Measurements from ENCODE around the gene KHDRBS1.

DNA sequence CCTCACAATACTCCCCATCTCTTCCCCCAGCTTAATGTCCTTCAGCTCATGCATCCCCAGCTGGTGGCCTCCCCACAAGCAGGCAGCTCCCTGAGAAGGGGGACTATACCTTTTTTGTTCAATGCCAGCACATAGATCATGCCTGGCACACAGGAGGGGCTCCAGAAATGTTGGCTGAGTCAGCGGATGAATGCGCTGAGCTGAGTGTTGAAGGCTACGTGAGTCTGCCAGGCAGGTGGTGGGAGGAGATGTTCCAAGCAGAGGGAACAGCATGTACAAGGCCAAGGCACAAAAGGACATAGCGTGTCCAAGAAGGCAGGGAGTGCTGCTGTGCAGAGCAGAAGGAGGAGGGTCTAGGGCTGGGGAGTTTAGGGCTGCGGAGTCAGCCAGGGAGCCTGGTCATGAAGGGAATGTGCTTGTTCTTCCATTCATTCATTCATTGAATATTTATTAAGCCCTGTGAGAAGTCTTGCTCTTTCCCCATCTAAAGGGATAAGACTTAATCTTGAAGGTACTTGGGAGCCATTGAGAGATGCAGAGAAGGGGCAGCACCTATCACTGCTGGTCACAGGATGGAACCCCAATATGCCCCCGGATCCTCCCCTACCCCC, 31.0 kb upstream of the LAPTM5 start:
- PRO-cap, 7 experiments: no peak in any of the 7 experiments

- PRO-cap, 7 experiments: no peak in any of the 7 experiments
Observed at GRCh38 chr1:30870872-30871926, 37.4 kb downstream of the SDC3 start.

GRCh38 chr1:30887472-30888263, 20.9 kb downstream of the SDC3 start:
- PRO-cap, 7 experiments: no peak in any of the 7 experiments

- PRO-cap, 7 experiments: no peak in any of the 7 experiments
Observed at GRCh38 chr1:30994901-30995450, 70.5 kb downstream of the PUM1 start.

DNA sequence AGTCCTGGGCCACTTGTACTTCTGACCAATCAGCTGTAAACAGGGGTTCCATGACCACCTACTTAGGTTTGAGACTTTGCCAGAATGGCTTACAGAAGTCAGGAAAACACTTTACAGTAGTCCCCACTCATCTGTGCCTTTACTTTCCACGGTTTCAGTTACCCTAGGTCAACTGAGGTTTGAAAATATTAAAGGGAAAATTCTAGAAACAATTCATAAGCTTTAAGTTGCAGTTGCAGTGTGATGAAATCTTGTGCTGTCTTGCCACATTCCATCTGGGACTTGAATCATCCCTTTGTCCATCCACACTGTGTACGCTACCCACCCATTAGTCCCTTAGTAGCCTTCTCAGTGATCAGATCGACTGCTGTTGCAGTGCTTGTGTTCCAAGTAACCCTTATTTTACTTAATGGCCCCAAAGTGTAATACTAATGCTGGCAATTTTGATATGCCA, 30.5 kb downstream of the ZCCHC17 start:
- PRO-cap, 7 experiments: no peak in any of the 7 experiments

DNA sequence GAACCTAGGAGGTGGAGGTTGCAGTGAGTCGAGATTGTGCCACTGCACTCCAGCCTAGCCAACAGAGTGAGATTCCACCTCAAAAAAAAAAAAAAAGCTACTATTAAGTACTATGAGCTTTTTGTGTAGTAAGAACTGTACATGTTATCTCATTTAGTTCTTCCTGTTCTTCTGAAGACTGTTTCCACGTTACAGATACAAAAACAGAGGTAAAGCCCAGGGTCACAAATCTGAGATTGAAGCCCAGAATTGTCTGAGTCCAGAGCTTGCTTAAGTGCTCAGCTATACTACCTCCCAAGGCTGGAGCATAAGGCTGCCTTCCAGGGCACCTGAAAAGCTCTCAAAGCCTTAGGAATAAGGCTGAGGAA, 2.9 kb downstream of the FABP3 start:
- PRO-cap, 7 experiments: no peak in any of the 7 experiments

DNA sequence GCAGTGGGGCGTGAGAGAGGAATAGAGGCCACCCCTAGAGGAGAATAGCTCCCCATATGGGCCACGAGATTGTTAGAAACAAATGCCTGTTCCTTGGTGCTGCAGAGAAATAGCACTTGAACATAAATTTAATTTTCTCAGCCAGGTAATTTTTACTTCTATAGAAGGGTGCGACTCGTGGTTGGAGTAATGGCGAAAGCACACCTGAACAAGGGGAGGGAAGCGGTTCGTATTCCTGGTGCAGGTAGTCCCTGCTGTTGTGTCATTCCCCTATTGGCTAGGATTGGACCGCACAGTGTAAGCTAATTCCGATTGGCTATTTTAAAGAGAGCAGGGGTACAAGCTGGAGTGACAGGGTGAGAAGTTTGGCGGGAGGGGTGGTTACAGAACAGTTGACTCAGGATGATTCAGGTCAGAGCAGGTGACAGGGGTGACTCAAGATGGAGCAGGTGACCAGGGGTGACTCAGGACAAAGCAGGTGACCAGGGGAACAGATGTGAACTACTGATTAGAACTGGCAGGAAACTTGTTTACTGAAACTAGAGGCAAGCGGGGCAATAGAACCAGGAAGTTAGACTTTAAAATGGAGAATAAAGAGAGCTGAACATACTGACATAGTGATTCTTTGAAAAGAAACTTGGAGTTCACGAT, 58.4 kb downstream of the SERINC2 start:
- PRO-cap, 7 experiments: no peak in any of the 7 experiments

GRCh38 chr1:31563987-31564461, 12.3 kb upstream of the TINAGL1 start:
- PRO-cap, 7 experiments: no peak in any of the 7 experiments

GRCh38 chr1:31577178-31578392, 1.3 kb downstream of the TINAGL1 start:
- PRO-cap, 7 experiments: no peak in any of the 7 experiments

DNA sequence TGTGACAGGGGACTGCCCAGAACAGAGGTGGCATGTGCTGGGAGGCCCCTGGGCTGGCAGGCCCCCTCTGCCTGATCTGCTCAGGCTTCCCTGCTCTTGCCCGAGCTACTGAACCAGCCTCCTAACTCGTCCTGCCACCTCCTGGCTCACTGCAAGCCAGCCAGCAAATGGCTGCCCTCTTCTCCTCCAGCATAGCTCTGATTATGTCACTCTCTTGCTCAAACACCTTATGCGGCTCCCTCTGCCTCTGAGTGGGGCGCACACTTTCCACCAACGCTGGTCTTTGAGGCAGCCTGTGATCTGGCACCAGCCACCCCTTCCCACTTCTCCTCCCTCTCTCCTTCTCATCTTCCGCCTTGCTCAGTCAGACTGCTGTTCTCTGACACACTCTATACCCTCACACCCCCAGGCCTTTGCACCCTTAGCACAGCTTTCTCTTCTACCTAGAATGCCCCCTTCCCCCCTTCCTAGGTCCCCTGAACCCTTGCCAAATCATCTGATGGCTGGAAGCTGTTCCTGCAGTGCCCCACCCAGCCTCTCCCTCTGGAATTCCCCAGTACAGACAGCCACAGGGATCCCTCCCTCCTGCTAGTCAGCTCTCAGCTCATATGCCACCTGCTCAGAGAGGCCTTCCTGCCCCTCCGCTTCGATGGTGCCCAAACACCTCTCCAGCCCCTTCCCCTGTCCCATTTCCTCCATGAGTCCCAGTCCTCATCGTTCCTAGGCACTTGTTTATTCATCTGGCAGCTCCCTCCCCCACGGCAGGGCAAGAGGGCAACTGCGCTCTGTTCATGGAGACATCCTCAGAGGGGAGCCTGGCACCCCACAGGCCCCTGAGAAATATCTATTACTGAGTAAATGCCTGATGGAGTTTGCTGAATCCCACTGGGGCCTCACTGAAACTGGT, 21.7 kb upstream of the PEF1 start:
- PRO-cap, 7 experiments: no peak in any of the 7 experiments

- PRO-cap, 7 experiments: no peak in any of the 7 experiments
Observed at GRCh38 chr1:31695780-31696662, 7.8 kb downstream of the COL16A1 start.

DNA sequence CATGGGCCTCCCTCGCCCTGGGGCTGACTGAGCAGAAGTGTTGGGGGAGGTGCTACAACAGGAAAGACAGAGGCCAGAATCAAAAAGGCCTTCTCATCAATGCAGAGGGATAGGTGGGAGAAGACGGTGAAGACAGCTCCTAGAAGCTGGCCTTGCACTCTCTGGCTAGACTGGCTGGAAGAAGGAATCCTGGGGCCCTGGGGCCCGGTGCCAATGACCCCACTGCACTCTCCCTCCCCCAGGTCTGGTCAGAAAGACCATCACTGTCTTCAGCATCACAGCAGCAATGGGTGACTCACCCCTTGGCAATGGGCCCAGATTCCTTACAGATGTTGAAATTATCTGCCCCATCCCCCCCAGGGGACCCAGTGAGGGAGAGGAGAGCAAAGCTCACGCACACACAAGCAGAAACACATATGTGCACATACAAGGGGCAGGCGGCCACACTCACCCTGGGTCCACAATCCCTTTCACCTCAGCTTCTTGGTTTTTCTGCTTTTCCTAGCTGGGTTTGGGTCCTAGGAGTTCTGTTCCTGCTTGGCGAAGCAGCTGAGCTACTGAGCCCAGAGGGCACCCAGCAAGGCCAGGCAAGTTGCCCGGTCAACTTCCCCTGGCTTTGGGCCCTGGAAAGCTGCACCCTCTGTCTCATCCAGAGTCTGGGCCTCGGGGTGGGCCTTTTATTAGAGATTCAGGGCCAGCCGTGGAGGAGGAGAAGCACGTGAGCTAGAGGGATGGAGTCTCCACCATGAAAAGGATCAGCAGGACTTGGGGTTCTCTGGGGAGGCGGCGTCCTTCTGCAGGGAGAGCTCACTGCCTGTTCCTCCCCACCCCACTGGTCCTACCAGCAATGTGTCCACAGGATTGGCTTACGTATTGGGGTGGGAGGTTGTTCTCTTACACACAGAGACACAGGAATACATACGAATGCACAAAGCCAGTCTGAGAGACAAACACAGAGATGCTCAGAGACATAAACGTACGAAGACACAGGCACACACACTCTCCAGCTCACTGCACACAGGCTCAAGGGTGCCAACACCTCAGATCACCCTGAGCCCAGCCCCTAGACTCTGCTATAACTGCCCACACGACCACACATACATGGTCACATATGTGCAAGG, 2.5 kb downstream of the COL16A1 start:
- PRO-cap, 7 experiments: no peak in any of the 7 experiments

- PRO-cap, 7 experiments: no peak in any of the 7 experiments
Observed at GRCh38 chr1:31712490-31713203, 8.8 kb upstream of the COL16A1 start.

DNA sequence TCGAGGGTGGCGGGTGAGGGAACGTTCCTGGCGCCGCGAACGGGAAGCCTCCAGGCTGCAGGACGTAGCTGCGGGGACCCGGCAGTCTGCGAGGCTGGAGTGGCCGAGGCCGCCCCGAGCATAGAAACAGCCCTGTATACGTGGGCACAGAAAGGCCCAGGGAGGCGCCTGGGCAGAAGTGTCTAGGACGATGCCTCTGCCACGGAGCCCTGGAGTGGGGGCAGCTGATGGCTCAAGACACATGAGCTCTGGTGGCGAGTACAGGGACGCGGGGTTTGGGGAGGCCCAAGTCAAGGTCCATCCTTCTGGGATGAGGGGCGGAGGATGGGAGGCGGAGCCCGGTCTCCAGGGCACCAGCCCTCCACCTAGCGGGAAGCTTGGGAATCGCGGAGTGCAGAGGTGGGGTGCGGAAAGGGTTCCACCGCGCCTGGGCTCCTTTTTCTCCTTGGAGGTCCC, 11.7 kb upstream of the COL16A1 start:
- PRO-cap, 7 experiments: no peak in any of the 7 experiments

GRCh38 chr1:31848674-31849177, 32.9 kb upstream of the SPOCD1 start:
- PRO-cap, 7 experiments: peak in 3 of 7 experiments; most common plus-strand start chr1:31848880 (in 2)

GRCh38 chr1:31888980-31889763, 49.0 kb downstream of the PTP4A2 start:
- PRO-cap, 7 experiments: peak in 7 of 7 experiments; most common plus-strand start chr1:31889414 (in 5); most common minus-strand start chr1:31889309 (in 5)

GRCh38 chr1:31905059-31905705, 33.0 kb downstream of the PTP4A2 start:
- PRO-cap, 7 experiments: peak in 2 of 7 experiments; most common minus-strand start chr1:31905347 (in 1)

- PRO-cap, 7 experiments: no peak in any of the 7 experiments
Observed at GRCh38 chr1:31914470-31915700, 23.3 kb downstream of the PTP4A2 start.

DNA sequence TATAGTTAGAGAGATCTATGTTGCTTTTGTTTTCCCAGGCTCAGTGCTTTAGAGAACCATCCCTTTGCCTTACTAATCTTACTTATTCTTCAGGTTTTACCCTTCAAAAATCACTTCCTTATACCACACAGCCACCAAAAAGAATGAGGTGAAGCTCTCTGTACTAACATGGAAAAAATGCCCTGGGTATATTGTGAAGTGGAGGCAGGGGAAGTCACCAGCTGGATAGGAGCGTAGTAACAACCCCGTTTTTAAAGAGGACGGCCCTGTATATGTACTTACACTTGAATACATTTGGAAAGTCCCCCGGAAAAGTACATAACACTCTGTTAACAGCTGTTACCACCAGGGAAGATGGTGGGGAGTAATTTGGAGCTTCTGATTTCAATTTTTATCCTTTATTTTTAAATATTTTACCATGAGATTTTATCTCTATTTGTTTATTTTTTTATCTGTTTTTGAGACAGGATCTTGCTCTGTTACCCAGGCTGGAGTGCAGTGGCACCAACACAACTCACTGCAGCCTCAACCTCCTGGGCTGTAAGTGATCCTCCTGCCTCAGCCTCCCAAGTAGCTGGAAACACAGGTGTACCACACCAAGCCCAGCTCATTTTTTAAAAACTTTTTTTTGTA, 28.2 kb upstream of the KHDRBS1 start:
- PRO-cap, 7 experiments: peak in 2 of 7 experiments; most common plus-strand start position 354 of the sequence (in 1); most common minus-strand start position 244 of the sequence (in 2)

DNA sequence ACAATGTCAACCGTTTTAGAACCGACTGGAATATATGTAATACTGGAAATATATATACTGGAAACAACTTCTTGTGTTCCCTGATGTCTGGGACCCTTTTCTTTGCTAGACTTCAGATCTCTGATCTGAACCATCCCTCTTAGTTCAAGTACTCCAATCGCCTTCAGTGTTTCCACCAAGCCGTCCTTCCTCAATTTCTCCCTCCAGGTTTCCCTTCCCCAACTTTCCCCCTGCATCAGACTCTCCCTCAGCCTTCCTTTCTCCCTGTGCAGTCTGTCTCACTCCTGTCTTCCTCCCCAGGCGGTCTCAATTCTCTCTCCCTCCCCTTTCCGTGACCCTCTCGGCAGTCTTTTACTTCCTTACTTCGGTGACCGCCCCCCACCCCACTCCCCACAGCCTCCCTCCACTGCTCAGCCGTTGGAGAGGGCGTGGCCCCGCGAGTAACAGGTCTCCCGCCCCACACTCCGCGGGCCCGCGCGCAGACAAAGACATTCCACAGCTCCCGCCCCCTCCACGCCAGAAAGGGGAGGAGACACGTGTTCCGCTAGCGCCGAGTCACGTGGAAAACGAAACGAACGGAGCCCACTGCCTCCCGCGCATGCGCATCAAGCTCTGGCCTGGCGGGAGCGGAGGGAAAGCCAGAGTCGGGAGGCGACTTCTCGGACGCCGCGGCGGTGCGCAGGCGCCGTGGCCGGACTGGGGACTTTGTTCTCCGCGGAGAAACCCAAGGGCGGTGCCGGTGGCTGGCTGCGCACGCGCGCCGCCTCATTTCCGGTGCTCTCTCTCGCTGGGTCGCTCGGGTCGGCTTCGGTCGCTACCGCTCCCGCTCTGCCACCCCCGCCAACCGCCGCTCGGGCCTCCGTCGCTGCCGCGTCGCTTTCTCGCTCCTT, at the start of gene KHDRBS1:
Gene KHDRBS1, plus strand, starts transcription at position 782 of the 890 bp plus-strand sequence.
- PRO-cap, 7 experiments: peak in 7 of 7 experiments; most common plus-strand start position 784 of the sequence (in 7); most common minus-strand start position 484 of the sequence (in 4)